Sigmoid colon (tissue), 4 donors: Measurements from ENCODE around the gene ERFE.

GRCh38 chr2:237861935-237862609, 2.6 kb downstream of the RAMP1 start:
- PRO-cap = no peak
- RAMPAGE, long total RNA, 4 experiments = no peak in any of the 4 experiments

DNA sequence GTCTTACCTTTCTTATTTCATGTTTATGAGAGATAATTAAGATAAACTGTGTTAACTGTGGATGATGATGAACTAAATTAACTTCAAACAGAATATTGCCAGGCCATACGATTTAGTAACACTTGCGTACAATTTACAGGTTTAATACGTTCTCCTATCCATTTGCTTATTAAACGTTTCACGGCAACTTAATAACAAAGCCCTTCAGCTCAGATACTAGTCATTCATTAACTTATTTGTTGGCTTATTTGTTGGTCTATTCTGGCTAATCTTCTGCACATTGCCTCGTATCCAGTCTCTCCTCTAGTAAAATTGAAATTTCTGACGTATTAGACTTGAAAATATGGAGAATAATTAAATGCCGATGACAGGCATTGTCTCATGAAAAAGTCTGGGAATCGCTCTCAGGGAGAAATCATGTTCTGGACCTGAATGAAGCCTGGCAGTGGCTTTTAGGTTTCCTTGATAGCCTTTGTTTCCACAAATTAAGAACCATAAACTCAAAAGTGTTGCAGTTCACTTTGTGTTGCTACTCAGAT, 4.3 kb downstream of the SCLY start:
- PRO-cap = no peak
- RAMPAGE, long total RNA, 4 experiments = no peak in any of the 4 experiments

- PRO-cap = no peak
- RAMPAGE, long total RNA, 4 experiments = no peak in any of the 4 experiments
Measured at GRCh38 chr2:238137029-238137763, 1.3 kb upstream of the KLHL30 start.

GRCh38 chr2:238158187-238159092, at the start of gene ERFE:
Gene ERFE (plus strand): TSS chr2:238158970.
- PRO-cap = no peak
- RAMPAGE, long total RNA, 4 experiments = no peak in any of the 4 experiments

- PRO-cap = no peak
- RAMPAGE, long total RNA, 4 experiments = no peak in any of the 4 experiments
Measured at GRCh38 chr2:238163784-238164195, 5.0 kb downstream of the ERFE start.

GRCh38 chr2:238175504-238176382, 17.0 kb downstream of the ERFE start:
- PRO-cap = no peak
- RAMPAGE, long total RNA, 4 experiments = no peak in any of the 4 experiments

DNA sequence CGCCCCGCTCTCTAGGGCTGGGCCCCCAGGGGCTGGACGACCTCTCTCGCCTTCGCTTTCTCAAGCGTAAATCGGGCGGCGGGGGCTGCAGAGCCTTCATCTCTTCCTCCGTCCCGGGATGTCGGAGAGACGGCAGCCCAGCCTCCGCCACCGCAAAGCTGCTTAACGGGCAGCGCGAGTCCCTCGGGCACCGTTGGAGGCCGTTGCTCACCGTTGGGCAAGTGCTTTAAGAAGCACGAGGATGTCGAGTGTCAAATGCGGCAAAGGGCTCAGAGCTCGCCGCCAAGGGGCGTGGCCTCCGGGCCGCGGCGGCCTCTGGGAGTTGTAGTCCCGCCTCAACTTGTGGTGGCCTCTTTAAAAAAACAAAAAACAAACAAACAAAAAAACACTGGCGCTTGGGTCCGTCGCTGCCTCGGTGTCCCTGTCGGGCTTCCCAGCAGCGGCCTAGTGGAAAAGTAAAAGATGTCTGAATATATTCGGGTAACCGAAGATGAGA, 8.4 kb downstream of the HES6 start:
- PRO-cap = unidirectional peak, minus-strand start at position 202 of the sequence
- RAMPAGE, long total RNA, 4 experiments = start-site peak on the minus strand in 1 of 4 experiments, centred at position 239 of the sequence, 10 reads per replicate

- PRO-cap = no peak
- RAMPAGE, long total RNA, 4 experiments = no peak in any of the 4 experiments
Measured at GRCh38 chr2:238277715-238278387, 10.6 kb downstream of the PER2 start.

DNA sequence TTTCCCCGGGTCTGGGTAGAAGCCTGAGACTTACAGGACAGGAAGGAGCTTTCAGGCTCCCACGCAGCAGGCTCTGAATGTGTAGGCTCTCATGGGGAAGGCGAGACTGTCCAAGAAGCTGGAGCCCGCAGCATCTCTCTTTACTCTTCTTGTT, 1.3 kb upstream of the PER2 start:
- PRO-cap = no peak
- RAMPAGE, long total RNA, 4 experiments = no peak in any of the 4 experiments

- PRO-cap = no peak
- RAMPAGE, long total RNA, 4 experiments = no peak in any of the 4 experiments
Measured at GRCh38 chr2:238448560-238448850, 21.8 kb downstream of the ASB1 start.

DNA sequence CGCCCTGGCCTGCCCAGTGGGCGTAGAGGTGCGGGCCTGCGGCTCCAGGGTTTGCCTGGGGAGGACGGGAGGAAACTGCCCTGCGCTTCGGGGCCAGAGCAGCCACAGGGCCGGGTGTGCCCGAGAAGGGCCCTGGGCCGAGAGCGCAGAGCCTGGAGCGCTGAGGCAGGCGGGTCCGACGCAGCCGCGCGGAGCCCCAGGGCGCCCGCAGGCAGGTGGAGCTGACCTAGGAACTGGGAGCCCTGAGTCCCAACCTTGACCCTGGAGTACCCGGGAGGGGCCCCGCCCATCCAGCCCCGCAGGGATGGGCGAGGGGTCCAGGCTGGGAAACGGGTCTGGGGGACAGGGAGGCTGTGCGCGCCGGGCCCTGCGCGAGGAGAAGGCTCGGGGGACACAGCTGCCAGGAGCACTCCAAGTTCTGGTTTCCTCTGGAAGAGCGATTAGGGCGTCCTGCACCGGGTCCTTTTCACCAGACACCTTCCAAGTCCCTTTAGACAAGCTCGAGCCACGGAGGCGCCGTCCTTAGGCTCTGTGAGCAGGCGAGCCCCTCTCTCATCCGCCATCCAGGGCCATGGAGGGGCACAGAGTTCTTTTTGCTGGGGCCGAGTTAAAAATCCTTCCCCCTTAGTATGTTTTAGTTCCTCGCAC, 1.5 kb downstream of the TWIST2 start:
- PRO-cap = no peak
- RAMPAGE, long total RNA, 4 experiments = no peak in any of the 4 experiments

- PRO-cap = no peak
- RAMPAGE, long total RNA, 4 experiments = no peak in any of the 4 experiments
Measured at GRCh38 chr2:238851170-238851727, 3.4 kb downstream of the TWIST2 start.

DNA sequence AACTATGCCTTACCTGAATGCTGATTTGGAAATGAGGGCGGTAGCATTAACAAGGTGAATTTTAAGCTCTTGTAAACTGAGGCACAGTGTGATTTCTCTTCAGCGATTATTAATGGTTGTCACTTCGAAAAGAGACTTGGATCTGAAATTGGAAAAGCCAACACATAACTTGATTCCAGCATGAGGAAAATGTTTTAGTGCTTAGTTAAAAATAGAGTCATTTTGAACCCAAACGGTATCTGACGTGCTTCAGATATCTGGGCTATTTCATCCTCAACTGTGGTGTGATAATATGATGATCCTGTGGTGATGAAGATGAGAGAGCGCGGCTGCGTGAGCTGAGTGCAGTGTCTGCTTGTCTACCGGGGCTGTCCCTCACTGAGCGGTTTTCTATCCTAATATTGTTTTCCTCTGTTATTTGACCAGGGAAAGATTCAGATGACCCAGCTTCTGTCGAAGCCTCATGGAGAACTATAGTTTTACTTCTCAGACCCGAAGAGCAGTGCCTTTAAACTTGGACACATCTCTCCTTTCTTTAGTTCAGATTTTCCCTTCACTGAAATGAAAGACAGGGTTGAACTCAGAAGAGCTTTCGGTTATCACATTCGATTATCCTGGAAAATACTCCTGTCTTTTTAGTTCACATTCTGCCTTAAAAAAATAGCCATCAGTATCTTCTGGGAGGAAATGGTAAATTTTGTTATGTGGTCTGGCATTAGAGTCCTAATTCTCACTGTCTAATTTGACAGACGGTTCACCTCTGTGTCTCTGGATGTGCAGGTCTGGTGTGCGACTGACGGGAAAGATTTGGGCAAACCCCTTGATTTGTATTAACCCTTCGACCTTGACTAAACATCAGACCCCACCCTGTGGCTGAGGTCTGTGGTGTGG, 6.0 kb downstream of the TWIST2 start:
- PRO-cap = no peak
- RAMPAGE, long total RNA, 4 experiments = no peak in any of the 4 experiments

DNA sequence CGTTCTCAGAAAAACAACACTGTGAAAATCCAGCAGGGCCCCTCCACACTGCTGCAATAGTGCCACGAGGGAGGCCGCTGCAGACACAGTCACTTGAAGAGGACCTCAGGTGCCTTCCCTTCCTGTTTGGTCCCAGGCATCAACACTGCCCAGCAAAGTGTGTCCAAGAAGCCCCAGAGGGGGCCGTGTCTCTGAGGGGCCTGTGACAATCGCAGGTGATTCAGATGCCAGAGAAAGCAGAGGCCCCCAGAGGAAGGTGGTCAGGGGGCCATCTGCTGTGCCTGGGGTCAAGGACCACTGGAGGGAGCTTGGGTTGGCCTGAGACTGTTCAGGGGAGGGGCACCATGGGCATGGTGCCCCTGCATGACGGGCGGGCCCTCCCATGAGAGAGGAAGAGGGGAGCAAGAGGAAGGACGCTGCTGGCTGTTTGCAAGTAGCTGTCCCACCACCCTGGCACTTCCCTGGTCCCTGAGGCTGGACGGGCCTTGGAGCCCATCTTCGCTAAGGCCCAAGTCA, 9.0 kb downstream of the TWIST2 start:
- PRO-cap = no peak
- RAMPAGE, long total RNA, 4 experiments = no peak in any of the 4 experiments

GRCh38 chr2:238991605-238991954, 143.7 kb downstream of the TWIST2 start:
- PRO-cap = no peak
- RAMPAGE, long total RNA, 4 experiments = no peak in any of the 4 experiments

- PRO-cap = no peak
- RAMPAGE, long total RNA, 4 experiments = no peak in any of the 4 experiments
Measured at GRCh38 chr2:239129546-239129745, 271.4 kb downstream of the HDAC4 start.

- PRO-cap = no peak
- RAMPAGE, long total RNA, 4 experiments = no peak in any of the 4 experiments
Measured at GRCh38 chr2:239143849-239144571, 256.8 kb downstream of the HDAC4 start.

- PRO-cap = no peak
- RAMPAGE, long total RNA, 4 experiments = no peak in any of the 4 experiments
Measured at GRCh38 chr2:239156776-239157775, 243.7 kb downstream of the HDAC4 start.

GRCh38 chr2:239201545-239202041, 199.2 kb downstream of the HDAC4 start:
- PRO-cap = no peak
- RAMPAGE, long total RNA, 4 experiments = no peak in any of the 4 experiments

- PRO-cap = no peak
- RAMPAGE, long total RNA, 4 experiments = no peak in any of the 4 experiments
Measured at GRCh38 chr2:239239342-239240365, 161.2 kb downstream of the HDAC4 start.